B cell (primary cell): ENCODE data around the gene NR4A1.

DNA sequence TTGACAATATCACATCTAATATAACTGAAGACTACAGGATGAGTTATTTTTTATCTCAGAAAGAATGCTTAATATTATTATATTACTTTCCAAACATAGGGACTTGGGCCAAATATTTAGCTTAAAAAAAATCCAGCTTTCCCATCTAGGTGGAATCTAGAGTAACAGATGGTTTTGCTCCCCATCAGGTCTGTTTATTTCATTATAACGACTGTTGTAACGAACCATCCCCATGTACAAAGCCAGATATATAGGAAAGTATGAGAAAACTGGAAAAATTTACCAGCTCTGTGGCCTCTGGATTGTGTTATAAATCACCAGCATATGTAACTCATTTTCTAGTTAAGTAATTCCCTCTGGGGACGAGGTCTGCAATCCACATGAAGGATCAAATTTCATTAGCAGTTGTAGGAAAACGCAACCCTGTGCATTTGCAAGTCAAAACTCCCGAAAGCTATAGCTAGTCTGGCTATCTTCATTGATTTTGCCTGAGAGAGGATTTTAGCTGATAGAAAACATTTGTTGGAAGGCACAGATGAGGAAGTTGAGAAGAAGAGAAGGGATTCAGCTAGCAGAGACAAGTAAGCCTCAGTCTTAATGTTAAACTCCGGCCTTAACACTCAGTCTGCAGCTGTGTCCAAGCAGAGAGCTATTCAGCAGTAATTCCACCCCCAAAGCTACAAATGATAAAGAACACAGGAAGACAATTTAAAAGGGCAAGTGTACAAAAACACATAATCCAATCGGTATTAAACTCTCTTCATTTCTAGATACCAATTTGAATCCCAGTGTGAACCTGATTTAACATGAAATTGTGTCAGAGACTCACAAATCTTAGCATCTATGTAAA lies 54.1 kb upstream of the CERS5 start:
- PRO-cap, result no peak
- CAGE, long polyA plus RNA, result no peak

DNA sequence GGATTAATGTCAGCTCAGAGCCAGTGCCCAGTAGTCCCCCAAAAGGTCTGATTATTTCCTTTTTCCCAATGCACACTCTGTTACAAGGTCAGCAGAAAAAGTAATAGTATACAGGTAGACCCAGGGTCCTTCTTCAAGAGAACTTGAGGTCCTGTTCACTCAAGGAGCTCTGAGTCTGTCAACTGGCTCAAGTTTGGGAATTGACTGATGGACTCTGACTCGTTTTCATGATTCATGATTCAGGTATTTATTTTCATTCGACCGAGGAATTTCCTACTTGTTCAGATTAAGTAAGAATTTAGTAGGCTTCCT lies 6.3 kb downstream of the FAM186A start:
- PRO-cap, result no peak
- CAGE, long polyA plus RNA, result no peak

DNA sequence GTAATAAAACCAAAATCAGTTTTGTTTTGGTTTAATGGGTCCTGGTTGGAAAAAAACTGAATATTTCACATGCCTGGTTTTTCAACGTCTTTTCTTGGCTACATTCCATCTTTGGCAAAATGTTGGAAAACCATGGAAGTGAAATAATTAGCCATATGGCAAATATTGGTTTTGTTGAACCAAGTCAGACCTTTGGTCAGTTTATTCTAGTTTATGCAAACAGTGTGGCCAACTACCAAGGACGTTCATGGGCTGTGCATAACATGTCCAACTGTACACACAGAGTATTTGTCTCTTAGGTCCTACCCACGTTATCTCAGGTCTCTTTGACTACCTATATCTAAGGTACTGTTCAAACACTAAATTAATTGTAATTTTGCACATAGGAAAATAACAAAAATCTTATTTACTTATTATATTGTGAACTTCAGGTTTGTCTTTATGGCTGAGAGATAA lies 22.3 kb downstream of the DIP2B start:
- PRO-cap, result no peak
- CAGE, long polyA plus RNA, result no peak

DNA sequence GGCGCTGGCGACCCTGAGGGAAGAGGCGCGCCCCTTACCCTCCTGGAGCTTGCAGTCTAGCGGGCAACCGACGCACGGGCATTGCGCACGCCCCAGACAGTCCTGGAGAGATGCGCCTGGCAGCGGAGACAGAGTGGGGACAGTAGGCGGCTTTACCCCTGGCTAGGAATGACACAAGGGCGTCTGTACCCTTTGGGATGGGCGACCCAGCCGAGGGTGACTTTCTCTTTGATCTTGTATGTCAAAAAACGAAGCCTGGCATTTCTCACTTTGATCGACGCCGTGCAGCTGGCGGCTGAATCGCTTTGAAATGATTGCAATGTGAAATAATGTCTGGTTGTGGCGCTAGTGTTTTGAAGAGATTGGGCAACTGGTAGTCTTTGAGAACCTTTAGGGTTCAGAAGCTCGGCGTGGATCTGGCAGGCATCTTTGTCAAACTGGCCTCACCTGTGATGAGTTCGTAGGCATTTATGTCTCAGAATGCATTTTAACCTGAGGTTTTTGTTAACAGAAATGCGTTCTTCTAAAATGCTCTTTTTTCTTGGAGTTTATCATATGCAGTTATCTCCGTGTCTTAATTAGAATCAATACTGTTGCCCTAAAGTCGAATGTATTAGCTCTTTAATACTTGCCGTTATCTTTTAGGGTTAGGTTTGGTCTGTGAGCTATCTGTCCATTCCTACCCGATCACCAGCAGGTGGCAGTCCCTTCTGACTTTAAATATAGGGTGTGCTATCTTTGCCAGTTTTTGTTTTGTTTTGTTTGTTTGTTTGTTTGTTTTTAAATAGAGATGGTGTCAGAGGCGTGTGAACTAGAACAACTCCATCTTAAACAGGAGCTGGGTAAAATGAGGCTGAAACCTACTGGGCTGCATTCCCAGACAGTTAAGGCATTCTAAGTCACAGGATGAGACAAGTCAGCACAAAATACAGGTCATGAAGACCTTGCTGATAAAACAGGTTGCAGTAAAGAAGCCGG lies 1.1 kb downstream of the ATF1 start:
- PRO-cap, result no peak
- CAGE, long polyA plus RNA, result no peak

DNA sequence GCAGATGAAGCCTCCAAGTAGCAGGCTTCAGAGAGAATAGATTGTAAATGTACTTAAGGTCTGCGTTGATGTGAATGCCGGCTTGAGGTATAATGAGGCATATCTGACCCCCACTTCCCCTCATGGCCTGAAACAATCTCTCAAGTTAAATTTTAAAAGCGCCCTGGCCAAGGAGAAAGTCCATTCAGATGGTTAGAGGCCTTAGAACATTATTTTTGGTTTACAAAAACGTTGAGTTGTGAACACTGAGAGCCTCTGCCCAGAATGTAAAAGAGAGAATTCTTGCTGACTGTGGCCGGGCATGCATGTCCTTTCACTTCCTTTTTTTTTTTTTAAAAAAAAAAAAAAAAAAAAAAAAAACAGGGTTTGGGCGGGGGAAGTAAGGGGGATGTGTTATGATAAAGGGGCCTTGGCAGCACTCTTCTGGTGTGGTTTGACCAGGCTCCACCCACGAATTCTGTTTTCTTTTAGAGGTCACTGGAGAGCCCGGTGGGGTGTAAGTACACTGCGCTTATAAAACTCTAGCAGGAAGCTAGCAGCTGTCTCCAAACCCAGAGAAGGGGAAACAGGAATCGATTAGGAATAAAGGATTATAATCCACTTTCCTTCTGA lies 513 bp upstream of the METTL7A start:
- PRO-cap, result unidirectional peak, plus-strand start at position 219 of the sequence; bidirectional peak, plus-strand start at position 460 of the sequence, minus-strand start at position 266 of the sequence
- CAGE, long polyA plus RNA, result start-site peak on the plus strand centred at position 502 of the sequence, 85 bp wide, 974 and 1,332 reads in 2 replicates

GRCh38 chr12:50926545-50926855 lies 1.7 kb downstream of the METTL7A start:
- PRO-cap, result no peak
- CAGE, long polyA plus RNA, result no peak

GRCh38 chr12:51026455-51026895 lies 291 bp upstream of the SLC11A2 start:
- PRO-cap, result bidirectional peak, plus-strand start at chr12:51026582, minus-strand start at chr12:51026331
- CAGE, long polyA plus RNA, result no peak

DNA sequence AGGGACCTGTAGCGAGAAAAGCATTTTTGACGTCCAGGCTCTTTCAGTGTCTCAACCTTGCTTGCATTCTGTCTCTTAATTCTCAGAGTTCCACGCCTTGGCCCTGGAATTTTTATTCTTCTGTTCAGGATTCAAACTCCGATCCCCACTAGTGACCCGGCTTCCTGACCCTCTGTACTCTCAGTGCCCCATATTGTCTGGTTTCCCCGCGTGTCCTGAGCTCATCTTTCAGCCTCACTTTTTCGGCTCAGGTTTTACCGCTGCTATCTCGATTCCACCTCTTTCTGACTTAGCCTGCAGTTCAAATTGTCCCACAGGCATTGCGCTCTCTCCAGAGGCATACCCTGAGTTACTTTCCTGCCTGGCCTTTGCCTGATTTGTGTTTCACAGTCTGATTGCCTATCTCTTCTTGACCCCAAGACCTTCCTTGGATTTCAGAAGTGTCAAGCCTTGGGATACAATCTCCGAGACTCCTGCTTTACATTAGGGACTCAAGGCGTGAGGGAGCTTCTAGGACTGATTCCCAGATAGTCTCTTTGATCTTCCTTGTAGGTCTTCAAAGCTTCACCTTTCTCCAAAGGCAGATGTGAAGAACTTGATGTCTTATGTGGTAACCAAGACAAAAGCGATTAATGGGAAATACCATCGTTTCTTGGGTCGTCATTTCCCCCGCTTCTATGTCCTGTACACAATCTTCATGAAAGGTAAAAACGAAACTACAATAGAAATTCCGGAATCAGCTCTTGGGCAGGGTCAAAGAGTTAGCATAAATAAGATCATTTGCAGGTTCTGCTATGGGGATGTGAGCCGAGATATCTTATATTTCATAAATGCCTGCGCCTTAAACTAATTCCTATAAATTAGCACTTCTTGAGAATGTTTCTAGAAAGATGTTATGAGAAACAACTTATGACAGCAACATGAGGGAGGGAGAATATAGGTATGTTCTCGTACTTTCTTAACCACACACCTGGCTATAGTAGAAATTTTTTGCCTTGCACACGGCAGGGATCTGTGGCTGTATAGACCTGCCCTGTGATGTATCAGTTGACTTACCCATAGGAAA lies 688 bp downstream of the LETMD1 start:
- PRO-cap, result bidirectional peak, plus-strand start at position 779 of the sequence, minus-strand start at position 597 of the sequence
- CAGE, long polyA plus RNA, result no peak

- PRO-cap, result no peak
- CAGE, long polyA plus RNA, result no peak
Measured at GRCh38 chr12:51139316-51139931, 33.5 kb downstream of the TFCP2 start.

DNA sequence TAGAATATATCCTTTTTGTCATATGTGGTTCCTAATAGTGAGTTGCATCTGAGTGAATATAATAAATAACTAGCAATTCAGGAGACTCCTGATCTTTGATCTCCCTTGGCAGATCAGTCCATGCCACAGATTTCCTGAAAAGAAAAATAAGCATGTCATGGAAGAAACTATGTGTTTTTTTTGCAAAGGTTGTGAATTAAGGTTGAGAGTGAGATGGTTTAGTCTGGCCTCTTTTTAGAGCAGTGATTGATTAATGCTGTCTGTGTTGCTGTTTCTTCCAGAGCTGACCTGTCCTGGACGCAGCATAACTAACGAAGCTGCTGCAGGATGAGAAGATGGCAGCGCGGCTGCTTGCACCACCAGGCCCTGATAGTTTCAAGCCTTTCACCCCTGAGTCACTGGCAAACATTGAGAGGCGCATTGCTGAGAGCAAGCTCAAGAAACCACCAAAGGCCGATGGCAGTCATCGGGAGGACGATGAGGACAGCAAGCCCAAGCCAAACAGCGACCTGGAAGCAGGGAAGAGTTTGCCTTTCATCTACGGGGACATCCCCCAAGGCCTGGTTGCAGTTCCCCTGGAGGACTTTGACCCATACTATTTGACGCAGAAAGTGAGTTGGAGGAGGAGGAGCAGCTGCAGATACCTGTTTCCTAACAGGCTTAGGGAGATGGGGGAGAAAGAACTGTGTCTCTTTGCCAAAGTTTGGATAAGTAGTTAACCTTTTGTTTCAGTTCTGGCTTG lies 71.6 kb downstream of the SCN8A start:
- PRO-cap, result no peak
- CAGE, long polyA plus RNA, result no peak

DNA sequence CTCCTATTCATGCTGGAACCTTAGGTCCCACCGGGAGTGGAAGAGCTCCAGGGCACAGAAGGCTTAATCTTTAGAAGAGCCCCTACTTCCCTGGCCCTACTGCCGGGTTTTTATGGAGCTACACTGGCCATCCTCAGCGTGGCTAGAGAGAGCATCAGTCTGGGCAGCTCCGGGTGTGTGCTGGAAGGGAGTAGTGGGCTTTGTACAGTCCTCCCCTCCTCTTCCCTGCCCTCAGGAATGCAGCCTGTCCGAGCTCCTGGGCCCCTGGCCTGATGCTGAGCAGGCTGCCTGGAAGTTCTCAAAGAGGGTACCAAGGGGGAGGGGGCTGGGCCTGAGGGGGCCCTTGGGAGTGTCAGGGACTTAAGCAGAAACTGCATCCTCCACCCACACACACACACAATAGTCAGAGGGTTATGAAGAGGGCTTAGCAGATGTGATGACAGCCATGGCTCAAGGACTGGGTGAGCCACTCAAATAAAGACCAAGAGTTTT lies 16.3 kb upstream of the FIGNL2 start:
- PRO-cap, result no peak
- CAGE, long polyA plus RNA, result no peak

DNA sequence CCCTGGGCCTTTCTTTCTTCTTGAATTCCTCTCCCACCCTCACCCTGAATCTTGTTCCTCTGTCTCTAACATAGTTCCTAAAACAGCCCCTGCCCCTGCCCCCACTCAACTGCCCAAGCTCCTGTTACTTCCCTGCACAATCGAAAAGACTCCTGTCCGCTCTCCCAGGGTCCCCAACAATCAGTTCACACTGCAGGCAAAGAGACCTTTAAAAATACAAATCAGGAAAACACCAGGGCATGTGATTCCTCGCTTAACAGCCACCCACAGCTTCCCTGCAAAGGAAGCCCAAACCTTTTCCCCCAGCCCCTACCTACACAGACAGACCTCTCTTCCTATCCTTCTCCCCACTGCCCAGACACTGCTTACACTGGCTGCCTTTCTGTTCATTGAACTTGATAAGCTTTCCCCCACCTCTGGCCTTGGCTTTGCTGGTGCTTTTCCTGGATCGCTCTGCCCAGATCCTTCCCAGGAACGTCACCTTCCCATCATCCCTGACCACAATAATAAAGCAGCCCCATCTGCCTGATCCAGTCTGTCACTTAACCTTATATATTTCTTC lies 17.8 kb upstream of the ANKRD33 start:
- PRO-cap, result no peak
- CAGE, long polyA plus RNA, result no peak

- PRO-cap, result unidirectional peak, plus-strand start at chr12:51886090
- CAGE, long polyA plus RNA, result no peak
Measured at GRCh38 chr12:51885837-51886554, 1.9 kb upstream of the ANKRD33 start.

DNA sequence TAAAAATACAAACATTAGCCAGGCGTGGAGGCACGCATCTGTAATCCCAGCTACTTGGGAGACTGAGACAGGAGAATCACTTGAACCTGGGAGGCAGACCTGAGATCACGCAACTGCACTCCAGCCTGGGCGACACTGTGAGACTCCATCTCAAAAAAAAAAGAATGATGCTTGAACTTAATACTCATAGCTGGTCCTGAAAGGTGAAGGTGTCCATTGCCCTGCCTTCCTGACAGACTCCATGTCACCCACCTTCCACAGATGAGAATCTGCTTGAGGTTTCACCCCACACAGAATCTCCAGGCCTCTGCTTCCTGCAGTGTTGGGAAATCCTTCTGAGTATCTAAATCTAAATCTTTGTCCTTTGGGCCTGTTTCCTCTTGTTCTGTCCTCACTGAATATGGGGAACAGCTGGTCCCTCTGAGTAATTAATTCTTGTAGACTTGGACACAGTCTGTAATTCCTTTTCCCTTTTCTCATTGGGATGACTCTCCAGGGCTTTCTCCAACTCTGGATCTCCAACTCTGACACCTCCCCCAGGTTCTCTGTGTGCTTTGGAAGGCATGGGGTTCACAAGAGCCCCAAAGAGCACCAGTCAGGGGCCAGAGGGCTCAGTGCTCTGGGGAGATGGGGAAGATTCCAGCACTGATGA lies 2.4 kb upstream of the ACVRL1 start:
- PRO-cap, result no peak
- CAGE, long polyA plus RNA, result no peak

GRCh38 chr12:51907561-51907759 lies 156 bp downstream of the ACVRL1 start:
- PRO-cap, result no peak
- CAGE, long polyA plus RNA, result no peak

DNA sequence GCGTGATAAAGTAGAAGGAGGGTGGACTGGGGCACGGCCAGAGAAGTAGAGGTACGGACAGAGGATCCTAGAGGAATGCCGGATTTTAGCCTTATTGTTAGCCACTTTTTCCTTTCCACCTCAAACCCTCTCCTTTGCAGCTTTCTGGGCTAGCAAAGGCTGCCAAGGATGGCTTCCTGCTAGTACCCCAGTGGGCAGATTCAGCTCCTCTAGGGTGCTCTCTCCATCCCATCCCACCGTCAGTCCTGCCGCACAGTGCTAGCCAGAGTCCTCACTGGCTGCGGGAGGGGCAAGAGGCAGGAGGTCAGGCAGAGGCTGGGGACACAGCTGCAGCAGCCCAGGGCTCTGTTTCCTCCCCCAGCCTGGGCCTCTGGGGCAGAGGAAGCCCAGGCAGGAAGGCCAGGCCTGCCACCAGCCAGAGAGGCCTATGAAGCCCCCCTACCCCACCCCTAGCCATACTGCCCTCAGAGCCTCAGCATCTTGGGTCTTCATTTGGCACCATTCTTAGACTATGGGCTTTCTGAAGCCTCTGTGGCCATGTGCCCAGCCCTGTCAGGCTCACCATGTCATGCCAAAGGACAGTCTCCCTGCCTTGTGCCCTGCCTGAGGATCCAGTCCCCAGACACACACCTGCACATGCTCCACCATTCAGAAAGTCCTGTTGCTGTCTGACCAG lies 3.3 kb downstream of the ACVRL1 start:
- PRO-cap, result no peak
- CAGE, long polyA plus RNA, result no peak

DNA sequence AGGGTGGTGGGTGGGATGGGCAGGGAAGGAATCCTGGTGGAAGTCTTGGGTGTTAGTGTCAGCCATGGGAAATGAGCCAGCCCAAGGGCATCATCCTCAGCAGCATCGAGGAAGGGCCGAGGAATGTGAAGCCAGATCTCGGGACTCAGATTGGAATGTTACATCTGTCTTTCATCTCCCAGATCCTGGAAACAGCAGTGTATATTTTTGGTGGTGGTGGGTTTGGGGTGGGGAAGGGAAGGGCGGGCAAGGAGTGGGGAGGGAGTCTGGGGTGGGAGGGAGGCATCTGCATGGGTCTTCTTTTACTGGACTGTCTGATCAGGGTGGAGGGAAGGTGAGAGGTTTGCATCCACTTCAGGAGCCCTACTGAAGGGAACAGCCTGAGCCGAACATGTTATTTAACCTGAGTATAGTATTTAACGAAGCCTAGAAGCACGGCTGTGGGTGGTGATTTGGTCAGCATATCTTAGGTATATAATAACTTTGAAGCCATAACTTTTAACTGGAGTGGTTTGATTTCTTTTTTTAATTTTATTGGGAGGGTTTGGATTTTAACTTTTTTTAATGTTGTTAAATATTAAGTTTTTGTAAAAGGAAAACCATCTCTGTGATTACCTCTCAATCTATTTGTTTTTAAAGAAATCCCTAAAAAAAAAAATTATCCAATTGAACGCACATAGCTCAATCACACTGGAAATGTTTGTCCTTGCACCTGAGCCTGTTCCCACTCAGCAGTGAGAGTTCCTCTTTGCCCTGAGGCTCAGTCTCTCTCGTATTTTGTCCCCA lies 11.5 kb upstream of the TAMALIN start:
- PRO-cap, result no peak
- CAGE, long polyA plus RNA, result no peak

DNA sequence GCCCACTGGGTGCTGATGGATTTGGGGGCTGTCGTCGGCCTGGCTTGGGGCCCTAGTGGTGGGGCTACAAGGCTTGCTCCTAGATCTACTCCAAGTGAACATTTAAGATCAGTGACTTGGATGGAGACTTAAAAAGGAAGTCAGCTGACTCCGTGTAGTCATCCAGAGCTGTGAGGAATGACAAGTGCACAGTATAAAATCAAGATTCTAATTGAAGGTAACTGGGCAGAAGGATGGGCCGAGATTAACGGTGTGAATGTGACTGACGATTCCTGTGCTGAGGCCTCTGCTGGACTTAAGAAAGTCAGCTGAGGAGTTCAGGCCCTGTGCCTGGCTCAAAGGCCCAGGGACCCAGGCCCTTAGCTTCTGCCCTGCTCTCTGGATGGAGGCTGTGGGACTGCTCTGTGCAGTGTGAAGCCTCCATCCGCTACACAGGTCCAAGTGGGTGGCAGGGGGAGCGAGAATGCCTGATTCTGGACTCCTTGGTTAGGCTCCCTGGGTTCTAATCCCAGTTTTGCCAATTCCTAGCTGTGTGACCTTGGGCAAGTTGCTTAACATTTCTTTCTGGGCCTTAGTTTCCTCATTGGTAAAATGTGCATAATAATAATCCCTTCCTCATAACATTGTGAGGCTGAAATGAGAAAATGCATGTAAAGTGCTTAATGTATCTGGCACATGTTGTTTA lies 12.6 kb upstream of the NR4A1 start:
- PRO-cap, result no peak
- CAGE, long polyA plus RNA, result no peak

DNA sequence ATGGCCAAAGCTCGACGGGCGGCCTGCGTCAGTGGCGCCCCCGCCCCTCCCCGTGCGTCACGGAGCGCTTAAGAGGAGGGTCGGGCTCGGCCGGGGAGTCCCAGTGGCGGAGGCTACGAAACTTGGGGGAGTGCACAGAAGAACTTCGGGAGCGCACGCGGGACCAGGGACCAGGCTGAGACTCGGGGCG lies at the start of gene NR4A1:
NR4A1 (plus strand) TSS at position 97 of the 190 bp plus-strand sequence.
- PRO-cap, result bidirectional peak, plus-strand start at position 97 of the sequence, minus-strand start outside the sequence
- CAGE, long polyA plus RNA, result start-site peak on the plus strand centred at position 158 of the sequence, 129 bp wide, 619 and 286 reads in 2 replicates

DNA sequence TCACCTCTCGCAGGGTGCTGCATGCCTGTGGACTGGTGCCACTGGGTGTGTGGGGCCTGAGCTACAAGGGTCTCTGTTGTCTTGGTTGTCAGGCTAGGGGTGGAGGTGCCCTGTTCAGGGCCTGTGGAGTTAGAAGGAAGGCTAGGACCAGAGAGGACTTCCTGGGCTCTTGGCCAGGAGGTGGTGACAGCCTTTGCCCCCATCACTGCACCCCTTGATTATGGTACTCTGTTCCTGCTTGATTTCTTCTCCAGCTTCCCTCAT lies 1.5 kb downstream of the NR4A1 start:
- PRO-cap, result no peak
- CAGE, long polyA plus RNA, result no peak